Parotid gland (tissue), 1 donor: ENCODE results near the genes MAP2K4 and CDRT15.

GRCh38 chr17:10197193-10197649 lies 1.2 kb downstream of the GAS7 start:
- PRO-cap, result no peak

GRCh38 chr17:10197650-10198314 lies 624 bp downstream of the GAS7 start:
- PRO-cap, result no peak

- PRO-cap, result no peak
Measured at GRCh38 chr17:10258525-10258816, 60.1 kb upstream of the GAS7 start.

DNA sequence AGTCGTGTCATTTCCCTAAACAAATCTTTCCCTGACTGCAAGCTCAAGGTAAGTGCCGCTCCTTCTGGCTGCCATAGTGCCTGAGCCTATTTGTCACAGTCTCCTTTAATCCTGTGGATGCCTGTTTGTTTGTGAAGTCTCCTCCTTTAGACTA lies 26.8 kb downstream of the TMEM238L start:
- PRO-cap, result no peak

GRCh38 chr17:10796282-10797124 lies 7.4 kb downstream of the TMEM238L start:
- PRO-cap, result no peak

DNA sequence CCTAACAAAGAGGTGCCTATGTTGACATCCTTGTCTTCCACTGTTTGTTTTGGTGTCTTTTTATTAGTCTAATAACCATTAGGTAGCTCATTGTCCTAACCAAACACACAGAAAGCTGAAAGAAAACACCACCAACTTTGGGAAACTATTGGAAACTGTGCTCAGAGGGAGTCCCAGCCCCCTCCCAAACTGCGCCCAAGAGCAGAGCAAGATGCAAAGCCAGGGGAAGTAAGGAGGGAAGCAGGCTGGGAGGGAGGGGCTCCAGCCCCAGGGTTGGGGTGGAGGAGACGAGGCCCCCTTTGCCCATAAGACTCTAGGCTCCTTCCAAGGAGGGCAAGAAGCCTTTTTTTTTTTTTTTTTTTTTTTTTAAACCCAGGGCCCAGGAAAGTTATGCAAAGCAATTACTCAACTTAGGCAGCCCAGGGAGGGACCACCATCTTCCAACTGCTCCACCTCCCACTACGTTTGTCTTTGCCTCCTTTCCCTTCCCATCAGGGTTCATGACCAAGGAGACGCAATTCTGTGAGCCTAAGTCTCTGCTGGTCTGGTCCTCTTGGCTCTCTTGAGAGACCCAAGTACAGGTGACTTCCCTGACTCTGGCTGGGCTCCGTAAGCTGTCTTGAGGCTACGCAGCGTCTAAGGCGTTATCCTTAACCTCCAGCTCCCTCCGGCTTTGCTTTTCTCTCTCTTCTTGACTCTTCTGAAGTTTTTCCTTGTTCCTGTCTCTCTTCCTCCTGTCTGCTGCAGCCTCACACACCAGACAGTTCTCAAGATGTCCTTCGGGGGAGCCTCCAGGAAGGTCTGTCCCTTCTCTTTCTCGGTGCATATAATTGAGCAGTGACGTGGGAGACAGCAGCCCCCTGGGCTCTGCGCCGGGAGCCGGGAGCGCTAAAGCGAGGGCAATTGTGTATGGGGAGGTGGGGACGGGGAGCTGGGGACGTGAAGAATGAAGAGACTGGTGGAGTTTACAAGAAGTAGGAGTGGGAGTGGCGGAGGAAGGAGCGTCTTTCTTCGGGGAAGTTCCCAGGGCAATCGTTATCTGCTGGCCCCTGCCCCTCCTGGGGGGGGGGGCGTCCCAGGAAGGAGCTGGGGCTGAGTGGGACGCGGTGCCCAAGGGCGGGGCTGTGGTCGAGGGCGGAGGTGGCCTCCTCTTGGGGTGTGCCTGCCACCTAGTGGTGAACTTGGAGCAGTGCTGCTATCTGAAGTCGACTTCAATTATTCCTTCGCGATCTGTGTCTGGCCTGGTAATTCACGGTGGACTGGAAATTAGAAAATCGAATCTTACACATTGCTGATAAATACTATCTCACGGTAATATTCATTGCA lies 6.7 kb upstream of the PIRT start:
- PRO-cap, result no peak

GRCh38 chr17:11997767-11998185 lies 501 bp upstream of the ZNF18 start:
- PRO-cap, result no peak

- PRO-cap, result unidirectional peak, plus-strand start at chr17:12020828; unidirectional peak, plus-strand start at chr17:12020886
Measured at GRCh38 chr17:12020572-12021016, at the start of gene MAP2K4. TSS of gene MAP2K4 (plus strand) at chr17:12020877.

DNA sequence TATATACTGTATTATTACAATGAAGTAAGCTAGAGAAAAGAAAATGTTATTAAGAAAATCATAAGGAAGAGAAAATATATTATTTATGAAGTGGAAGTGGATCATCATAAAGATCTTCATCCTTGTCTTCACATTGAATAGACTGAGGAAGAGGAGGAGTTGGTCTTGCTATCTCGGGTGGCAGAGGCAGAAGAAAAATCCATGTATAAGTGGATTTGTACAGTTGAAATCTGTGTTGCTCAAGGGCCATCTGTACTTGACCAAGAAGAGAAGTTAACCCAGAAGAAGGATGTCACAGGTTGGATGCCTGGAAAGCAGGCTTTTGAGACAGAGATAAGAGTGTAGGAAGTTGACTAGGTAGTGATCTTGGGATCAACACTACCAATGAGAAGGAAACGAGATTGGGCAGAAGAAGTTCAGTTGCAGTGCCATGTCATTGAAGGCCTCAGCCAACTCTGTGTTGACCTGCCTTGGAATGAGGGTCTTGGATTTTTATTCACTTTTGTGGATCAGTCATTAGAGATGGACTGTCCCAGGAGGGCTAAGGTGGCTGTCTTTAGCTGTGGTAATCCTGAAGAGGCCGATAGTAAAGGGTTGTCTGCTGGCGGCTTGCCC lies 117.8 kb downstream of the MAP2K4 start:
- PRO-cap, result no peak

- PRO-cap, result no peak
Measured at GRCh38 chr17:12620193-12620633, 45.5 kb upstream of the MYOCD start.

DNA sequence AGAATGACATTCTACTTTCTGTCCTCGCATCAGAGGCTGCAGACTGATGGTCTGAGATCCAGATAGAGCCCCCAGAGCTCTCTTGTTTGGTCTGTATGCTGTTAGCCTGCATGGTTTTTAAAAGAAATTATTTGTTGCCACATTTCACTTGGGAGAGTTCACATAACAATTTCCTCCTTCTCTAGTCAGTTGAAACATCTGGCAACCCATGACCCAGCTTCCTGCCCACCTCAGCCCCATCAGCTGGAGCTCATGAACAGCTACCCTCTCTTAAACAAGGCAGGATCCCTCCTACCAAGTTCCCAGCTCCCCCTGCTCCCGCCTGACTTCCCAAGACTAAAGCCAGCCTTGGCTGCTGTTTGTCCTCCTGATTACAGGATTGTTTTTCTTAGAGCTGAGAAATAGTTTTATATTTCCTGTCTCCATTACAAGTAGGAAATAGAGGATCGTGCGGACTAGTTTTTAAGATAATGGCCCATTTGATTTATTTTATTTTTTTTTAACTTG lies 90.3 kb downstream of the ELAC2 start:
- PRO-cap, result no peak

GRCh38 chr17:12985335-12986368 lies 32.2 kb downstream of the ELAC2 start:
- PRO-cap, result no peak

DNA sequence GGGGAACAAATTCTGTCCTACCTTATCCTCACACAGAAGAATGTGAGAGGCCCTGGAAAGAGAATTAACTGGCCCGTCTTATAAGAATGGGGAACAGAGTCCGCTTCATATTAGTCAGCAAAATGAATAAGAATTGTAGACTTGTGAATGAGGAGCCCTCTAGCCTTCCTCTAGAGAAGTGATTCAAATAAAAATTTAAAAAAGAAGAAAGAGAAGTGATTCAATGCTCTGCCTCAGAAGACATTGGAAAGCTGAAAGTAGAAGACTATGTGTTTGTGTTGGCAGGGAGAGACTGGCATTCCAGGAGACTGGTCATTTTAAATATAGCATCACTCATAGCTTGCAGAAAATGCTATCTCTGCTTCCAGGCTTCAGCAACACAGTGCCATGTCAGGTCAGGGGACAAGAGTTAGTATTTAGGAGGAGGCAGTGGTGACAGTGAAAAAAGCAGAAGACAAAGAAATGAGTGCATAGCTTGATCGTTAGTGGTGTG lies 190.6 kb upstream of the HS3ST3A1 start:
- PRO-cap, result no peak

- PRO-cap, result no peak
Measured at GRCh38 chr17:13896479-13897073, 172.7 kb upstream of the COX10 start.

DNA sequence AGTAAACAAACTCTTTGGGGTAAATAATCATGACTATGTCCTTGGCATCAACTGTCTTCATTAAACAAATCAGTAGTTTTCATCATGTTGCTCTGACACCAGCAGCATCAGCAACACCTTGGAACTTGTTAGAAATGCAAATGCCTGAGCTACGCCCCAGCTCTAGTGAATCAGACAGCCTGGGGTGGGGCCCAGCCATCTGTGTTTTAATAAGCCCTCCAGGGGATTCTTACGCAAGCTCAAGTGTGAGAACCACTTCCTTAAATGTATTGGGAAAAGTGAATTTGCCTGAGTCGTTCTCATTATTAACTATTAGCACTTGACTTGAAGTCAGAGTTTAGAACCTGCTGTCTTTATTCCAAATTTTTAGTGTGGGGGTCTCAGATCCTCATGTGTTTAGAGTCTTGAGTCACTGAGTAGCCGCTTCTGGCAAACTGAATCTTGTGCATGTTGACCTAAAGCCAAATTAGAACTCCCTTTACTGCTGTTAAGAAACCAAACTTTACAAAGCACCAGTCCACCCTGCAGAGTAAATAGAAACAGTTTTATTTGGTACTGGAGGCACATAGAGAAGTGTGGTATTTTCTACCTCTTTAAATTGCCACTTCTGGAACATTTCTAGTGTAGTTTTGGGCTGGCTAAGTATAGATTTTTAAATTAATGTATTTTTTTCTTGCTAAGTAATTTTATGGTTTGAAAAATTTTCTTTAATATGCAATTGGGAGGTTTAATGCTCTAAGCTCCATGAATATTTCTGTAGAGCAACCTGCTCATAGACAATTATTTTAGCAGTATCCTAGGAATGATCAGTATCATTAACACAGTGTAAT lies 137.3 kb upstream of the COX10 start:
- PRO-cap, result no peak

GRCh38 chr17:14236704-14236970 lies at the start of gene CDRT15:
TSS of gene CDRT15 (minus strand) at chr17:14236862.
- PRO-cap, result no peak

- PRO-cap, result no peak
Measured at GRCh38 chr17:14374599-14375105, 73.8 kb downstream of the HS3ST3B1 start.

DNA sequence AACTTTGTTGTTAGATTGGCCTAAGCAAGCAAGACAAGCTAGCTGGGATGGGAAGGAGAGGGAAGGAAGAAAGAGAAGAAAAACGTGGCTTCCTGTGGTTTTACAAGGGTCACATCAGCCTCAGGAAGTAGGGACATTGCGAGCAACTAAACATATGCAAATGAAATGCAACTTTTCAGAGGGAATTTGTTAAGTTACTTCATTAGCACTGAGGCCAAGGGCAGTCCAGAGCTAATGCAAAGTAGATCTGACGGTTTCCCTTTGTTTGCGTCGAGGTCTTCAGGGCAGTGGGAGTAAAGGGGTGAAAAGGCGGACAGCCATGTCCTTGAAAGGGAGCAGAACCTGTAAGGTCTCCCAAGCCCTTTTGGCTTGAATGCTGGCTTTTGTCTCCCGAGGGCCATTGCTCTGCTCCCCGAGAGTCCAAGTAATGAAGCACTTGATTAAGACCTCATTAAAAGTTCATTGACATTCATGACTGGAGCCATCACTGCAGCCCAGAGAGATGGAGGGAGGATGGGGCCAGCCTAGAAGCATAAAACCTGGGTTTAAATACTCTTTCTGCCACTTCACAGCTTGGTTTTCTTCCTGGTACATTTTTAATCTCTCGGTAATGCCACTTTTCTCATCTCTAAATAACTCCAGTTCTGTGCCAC lies 84.9 kb downstream of the PMP22 start:
- PRO-cap, result no peak

GRCh38 chr17:15249521-15249876 lies 15.6 kb downstream of the PMP22 start:
- PRO-cap, result no peak

DNA sequence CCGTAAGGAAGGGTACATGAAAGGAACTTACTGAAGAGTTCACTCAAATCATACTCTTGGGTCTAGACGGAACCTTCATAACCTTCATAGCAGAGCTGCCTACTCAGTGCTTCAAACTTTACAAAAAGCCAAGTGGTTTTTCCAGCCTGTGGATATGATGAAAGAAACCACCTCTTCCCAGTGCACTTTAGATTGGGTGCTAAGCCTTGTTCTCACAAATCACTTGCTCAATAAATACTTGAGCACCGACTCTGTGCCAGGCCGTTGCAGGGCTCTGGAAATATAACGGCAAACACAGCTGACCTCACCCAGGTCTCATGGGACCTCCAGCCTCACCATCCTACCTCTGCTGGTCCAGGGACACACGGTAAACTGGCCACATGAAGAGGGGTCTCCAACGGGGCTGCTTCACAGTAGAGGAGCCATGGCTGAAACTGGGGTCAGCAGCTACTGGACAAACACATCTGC lies 35.6 kb downstream of the CDRT4 start:
- PRO-cap, result no peak